Prostate gland (tissue), 2 donors: Measurements from ENCODE around the genes AGTR1, CPB1 and SIAH2.

- PRO-cap, result no peak
- RAMPAGE, long total RNA, 2 experiments, result no peak in any of the 2 experiments
These were observed 37.5 kb downstream of the ZIC4 start for GRCh38 chr3:147368763-147369307.

GRCh38 chr3:147389389-147390336 is 16.7 kb downstream of the ZIC4 start:
- PRO-cap, result no peak
- RAMPAGE, long total RNA, 2 experiments, result no peak in any of the 2 experiments

DNA sequence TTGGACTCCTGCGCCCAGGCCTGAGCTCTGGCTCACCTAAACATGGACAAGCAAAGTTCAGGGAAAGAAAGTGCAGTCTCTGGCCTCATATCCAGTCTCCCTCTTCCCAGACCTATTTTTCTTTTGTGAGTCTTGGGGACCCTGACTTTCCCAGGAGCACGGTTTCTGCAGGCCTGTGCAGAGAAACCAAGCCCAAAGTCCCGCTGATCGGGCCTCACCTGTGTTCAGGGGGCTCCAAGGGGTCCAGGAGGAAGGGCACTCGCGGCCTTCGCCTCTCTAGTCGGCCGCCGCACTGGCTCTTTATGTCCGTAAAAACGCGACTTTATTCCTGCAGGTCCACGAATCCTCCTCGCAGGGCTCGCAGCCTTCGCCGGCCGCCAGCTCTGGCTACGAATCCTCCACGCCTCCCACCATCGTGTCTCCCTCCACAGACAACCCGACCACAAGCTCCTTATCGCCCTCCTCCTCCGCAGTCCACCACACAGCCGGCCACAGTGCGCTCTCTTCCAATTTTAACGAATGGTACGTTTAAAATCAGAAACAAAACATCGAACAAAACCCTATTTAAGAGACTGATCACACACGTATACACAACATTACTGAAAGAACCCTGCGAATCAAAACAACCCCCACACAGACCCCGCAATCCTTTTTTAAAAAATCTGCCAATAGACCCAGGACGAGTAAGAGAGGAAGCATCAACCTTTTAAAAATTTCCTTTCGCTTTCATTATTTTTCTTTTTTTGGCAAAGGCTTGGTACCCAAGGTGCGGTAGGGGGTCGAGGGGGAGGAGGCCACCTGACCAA is 4.1 kb downstream of the ZIC1 start:
- PRO-cap, result no peak
- RAMPAGE, long total RNA, 2 experiments, result no peak in any of the 2 experiments

GRCh38 chr3:148216526-148216826 is 481.2 kb upstream of the AGTR1 start:
- PRO-cap, result unidirectional peak, plus-strand start at chr3:148216723
- RAMPAGE, long total RNA, 2 experiments, result no peak in any of the 2 experiments

DNA sequence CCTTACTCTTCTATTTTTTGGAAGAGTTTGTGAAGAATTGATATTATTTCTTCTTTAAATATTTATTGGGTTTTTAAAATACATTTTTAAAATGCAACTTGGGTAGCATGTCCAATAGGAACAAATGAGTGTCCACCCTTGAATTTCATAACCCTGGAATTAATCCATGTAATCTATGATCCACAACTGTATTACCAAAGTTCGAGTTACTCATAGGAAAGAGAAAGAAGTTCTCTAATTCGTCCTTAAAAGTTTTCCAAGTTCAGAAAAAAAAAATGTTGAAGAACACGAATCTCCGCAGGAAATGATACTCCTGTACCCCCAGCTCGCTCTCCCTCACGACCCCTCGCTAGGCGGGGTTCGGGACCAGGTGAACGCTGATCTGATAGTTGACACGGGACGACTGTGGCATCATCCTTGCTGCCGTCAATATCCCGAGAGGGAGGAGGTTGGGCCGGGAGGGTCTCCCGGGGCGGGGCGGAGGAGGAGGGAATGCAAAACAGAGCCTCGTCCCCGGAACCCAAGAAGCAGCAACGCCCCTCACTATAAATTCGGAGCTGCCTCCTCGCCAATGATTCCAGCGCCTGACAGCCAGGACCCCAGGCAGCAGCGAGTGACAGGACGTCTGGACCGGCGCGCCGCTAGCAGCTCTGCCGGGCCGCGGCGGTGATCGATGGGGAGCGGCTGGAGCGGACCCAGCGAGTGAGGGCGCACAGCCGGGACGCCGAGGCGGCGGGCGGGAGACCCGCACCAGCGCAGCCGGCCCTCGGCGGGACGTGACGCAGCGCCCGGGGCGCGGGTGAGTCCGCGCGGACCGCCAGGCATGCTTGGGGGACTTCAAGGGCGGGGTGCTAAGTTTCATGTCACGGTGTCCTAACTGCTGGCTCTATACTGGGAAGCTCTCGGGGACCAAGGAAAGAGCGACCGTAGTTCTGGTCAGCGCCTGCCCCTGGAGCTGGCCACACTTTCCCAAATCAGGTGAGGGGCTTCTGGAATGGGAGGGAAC is at the start of gene AGTR1:
Gene AGTR1, plus strand, starts transcription at position 575 of the 1,006 bp plus-strand sequence.
- PRO-cap, result bidirectional peak, plus-strand start at position 602 of the sequence, minus-strand start at position 429 of the sequence
- RAMPAGE, long total RNA, 2 experiments, result no peak in any of the 2 experiments

GRCh38 chr3:148827506-148827956 is at the start of gene CPB1:
CPB1 (plus strand) TSS chr3:148827811.
- PRO-cap, result no peak
- RAMPAGE, long total RNA, 2 experiments, result start-site peak on the plus strand in 1 of 2 experiments, at chr3:148827808-148827853 at its widest, 12 reads per replicate

GRCh38 chr3:149566870-149567673 is 90.8 kb downstream of the WWTR1 start:
- PRO-cap, result no peak
- RAMPAGE, long total RNA, 2 experiments, result no peak in any of the 2 experiments

- PRO-cap, result no peak
- RAMPAGE, long total RNA, 2 experiments, result no peak in any of the 2 experiments
These were observed 39.1 kb downstream of the WWTR1 start for GRCh38 chr3:149618490-149619384.

- PRO-cap, result no peak
- RAMPAGE, long total RNA, 2 experiments, result no peak in any of the 2 experiments
These were observed 1.7 kb downstream of the WWTR1 start for GRCh38 chr3:149656197-149656395.

DNA sequence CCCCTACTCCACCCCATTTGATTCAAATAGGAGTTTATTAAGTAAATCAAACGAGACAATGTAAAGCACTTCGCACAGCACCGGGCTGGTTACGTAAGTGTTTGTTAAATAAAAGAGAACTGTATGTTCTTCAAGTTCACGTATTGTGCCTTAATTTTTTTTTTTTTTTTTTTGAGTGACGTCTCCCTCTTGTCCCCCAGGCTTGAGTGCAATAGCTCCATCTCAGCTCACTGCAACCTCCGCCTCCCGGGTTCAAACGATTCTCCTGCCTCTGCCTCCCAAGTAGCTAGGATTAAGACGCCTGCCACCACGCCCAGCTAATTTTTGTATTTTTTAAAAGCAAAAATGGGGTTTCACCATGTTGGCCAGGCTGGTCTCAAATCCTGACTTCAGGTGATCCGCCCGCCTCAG is 1.4 kb upstream of the WWTR1 start:
- PRO-cap, result unidirectional peak, minus-strand start at position 99 of the sequence
- RAMPAGE, long total RNA, 2 experiments, result no peak in any of the 2 experiments

DNA sequence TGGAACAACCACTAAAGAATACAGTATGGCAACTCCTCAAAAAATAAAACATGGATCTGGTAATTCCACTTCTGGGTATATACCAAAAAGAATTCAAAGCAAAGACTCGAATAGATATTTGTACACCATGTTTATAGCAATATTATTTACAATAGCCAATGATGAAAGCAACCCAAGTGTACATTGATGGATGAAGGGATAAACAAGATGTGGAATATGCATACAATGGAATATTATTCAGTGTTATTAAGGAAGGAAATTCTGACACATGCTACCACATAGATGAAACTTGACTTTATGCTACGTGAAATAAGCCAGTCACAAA is 55.3 kb downstream of the PFN2 start:
- PRO-cap, result no peak
- RAMPAGE, long total RNA, 2 experiments, result no peak in any of the 2 experiments

- PRO-cap, result no peak
- RAMPAGE, long total RNA, 2 experiments, result no peak in any of the 2 experiments
These were observed 107.3 kb upstream of the PFN2 start for GRCh38 chr3:150077967-150078342.

GRCh38 chr3:150252270-150252826 is 155.8 kb upstream of the TSC22D2 start:
- PRO-cap, result no peak
- RAMPAGE, long total RNA, 2 experiments, result no peak in any of the 2 experiments

DNA sequence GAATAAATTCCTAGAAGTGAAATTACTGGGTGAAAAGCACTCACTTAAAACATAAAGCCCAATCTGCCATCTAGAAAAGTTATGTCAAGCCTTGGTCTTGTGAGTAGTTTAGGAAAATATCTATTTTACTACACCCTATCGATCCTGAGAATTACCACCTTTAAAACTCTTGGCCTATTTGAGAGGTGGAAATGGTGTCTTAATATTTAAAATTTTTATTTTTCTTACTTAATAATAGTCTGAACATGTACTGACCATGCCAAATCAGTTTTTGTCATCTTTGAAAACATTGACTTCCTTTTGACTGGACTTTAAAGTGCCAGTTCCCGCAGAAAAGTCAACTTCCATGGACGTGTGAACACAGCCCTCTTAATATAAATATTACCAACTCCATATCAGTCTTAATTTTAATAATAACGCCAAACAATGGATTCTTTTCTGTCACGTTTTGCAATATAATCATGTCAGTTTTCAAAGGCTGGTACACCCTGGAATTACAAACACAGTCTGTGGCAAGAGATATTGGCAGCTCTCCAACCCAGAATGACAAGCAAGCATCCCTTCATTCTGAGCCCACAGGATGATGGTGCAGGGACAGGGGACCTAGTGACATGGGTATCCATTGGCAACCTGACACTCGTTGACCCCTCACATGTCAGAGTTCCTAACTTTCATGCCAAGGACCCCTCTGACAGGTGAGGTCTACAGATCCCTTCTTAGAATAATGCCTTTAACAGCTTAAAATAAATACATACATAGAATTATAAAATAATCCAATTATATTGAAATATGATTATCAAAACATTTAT is 154.6 kb upstream of the TSC22D2 start:
- PRO-cap, result no peak
- RAMPAGE, long total RNA, 2 experiments, result no peak in any of the 2 experiments

- PRO-cap, result no peak
- RAMPAGE, long total RNA, 2 experiments, result no peak in any of the 2 experiments
These were observed 48.6 kb upstream of the TSC22D2 start for GRCh38 chr3:150359535-150359844.

DNA sequence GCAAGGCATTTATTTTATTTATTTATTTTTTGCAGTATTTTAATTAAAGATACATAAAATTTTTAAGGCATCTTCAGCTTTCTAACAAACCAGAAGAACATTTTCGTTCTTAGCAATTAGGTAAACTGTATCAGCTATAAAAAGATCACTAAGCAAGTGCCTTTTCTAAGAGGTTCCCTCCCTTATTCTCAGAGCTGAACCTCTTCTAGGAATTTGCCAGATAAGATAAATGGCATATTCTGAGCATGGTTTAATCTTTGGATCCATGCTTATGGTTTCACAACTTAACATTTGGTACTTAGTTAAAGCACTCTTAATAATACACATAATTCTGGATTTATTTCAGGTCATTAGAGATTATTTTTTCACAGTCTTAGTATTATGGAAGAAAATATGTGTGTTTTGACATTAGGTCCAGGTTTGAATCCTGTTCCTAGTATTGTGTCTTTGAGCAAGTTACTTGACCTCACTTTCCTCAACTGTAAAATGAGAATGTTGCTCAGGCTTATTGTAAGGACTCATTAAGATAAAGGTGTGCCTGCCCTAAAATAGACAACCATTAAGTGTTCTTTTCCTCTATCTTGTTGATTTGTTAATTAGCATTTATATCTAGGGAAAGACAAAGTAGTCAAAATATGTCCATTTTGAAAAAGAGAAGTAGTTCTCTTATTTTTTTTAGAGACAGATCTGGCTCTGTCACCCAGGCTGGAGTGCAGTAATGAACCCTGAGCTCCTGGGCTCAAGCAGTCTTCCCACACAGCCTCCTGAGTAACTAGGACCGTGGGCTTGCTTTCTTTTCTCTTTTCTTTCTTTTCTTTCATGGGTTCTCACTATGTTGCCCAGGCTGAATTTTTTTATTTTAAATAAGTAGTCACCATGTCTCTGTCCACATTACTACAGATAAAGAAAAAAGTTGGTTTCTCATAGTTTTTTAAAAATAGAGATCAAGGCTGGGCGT is 43.4 kb downstream of the TSC22D2 start:
- PRO-cap, result no peak
- RAMPAGE, long total RNA, 2 experiments, result no peak in any of the 2 experiments

DNA sequence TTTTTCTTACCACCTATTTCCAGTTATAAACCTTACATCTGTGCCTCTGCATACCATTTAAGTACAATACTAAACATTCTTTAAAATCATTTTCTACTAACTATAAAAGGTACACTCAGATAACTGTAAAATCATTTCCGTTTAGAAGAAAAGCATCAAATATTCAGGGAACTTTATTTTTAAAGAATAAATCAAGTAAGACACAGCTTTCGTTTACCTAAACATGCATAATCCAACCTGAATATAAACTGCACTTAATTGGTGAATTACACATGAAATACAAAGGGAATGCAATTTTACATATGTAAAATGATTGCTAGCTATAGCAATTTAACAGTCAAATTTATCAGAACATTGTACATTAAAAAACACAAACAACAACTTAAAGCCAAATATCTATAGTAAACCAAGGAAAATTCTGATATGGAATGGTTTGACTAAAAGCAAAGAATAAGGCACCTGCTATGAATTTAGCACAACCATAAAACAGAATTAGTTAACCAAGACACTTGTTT is 3.9 kb downstream of the SERP1 start:
- PRO-cap, result no peak
- RAMPAGE, long total RNA, 2 experiments, result no peak in any of the 2 experiments

DNA sequence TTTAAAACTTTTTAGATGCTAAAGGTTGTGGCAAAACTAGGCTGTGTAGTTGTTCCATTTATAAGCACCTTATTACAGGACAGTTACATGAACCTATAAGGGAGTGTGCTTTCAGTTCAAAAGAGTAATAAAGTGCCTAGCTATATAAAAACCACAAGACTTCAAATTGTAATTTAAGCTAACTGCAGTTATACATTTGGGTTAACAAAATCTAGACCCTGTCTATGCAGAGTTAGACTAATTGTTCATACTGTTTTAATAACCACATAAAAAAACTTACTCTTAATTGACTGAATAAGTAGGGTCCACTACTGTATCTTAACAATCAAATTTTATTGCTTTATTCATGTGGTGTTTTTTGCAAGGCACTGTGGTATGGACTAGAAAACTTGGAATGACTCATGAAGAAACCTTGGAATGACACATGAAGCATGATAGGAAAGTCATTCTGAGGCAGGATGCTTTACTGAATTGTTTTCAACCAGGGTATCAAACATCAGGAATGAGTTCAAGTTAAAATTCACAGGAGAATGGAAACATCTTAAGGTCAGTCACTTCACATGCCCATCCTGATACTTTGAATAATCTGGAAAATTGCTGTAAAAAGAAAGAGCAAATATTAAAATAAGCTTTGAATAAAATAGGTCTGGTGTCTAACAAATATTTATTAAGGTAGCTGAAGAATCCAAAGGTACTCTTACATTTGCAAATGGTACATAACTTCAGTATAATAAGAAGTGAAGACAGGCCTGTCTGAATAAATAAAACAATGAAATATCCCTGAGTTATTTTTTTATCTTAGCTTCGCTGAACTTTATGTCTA is 2.2 kb downstream of the SERP1 start:
- PRO-cap, result no peak
- RAMPAGE, long total RNA, 2 experiments, result no peak in any of the 2 experiments

DNA sequence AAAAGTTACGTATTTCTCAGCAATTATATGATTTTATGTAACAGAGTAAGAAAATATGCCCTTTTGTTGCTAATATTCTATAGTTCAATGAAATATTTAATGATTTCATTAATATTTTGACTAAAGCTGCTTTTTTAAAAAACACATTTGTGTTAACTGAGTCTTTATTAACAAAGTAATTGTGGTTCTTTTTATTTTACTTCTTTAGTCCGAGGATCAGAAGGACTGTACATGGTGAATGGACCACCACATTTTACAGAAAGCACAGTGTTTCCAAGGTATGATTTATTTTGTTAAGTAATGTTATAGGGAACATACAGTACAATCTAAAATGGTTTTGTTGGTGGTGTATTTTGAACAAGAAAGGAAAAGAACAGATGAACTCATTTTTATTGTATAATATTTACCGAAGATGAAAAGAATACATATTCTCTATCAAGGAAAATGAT is 5.6 kb downstream of the EIF2A start:
- PRO-cap, result no peak
- RAMPAGE, long total RNA, 2 experiments, result no peak in any of the 2 experiments

DNA sequence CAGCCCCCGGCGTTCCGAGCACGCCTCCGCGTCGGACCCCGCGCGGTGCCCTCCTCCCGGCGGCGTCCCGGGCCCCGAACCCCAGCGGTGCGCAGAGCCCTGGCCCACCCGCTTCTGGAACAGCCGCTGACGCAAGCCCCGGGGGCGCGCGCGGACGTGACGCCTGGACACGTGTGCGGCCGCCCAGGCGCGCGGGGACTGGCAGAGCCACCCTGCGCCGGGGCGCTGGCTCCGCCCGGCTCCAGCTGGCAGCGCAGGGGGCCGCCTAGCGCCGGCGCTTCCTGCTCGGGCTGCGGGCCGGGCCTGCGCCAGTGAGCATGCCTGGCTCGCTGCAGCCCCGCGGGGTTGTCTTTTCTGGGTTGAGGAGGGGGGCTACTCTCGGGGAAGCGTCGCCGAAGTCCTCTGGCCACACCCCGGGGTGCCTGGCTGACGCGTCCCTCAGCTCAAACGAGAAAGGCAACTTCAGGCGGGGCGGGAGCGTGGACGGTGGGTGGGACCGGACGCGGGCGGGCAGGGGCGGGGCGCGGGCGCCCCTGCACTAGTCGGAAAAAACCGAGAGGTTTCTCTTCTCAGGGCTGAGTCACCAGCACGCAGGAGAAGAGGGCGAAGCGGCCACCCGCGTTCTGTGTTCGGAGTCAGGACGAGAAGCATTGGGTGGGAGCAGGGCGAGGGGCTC is at the start of gene SIAH2:
Gene SIAH2, minus strand, starts transcription at position 137 of the 676 bp plus-strand sequence.
- PRO-cap, result bidirectional peak, plus-strand start at position 186 of the sequence, minus-strand start at position 116 of the sequence; bidirectional peak, plus-strand start at position 459 of the sequence, minus-strand start at position 428 of the sequence; bidirectional peak, plus-strand start at position 578 of the sequence, minus-strand start at position 488 of the sequence
- RAMPAGE, long total RNA, 2 experiments, result no peak in any of the 2 experiments